ENCODE measurements around a stretch of chr12.

- RRBS: no CpG with 5 or more reads among the region's 4 CpGs
Measured at GRCh38 chr12:10311118-10311669, 3.5 kb downstream of the KLRD1 start.

GRCh38 chr12:10551559-10551778 is 45.8 kb downstream of the EIF2S3B start:
- RRBS: no CpG with 5 or more reads among the region's 15 CpGs

DNA sequence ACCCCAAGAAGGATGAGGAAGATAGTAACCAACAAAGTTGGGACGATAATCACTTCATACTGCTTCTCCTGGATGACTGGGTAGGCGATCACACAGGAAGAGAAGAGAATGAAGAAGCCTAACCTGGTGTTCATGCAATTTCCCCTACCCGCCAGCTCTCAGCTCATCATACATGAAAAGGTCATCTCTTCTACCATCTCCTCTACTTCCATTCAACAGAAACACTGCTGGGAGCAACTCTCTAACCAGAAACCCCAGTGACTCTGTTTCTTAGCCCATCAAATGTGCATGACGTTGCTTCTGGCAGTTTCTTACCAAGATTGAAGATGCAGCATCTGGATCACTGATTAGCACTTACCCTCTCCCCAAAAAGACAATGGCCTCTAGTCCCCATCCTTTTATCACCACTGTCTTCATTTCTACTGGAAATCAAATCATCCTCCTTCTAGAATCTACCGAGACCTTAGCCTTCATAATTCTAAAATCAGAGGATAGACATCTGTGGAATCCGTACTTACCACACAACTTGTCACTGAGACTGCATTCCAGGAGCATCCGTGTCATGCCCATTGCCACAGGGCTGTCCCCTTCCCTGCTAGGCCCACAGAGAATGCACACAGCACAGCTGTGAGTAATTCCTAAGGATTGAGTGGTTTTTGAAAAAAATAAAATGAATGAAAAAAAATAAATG is 20.8 kb upstream of the MAGOHB start:
- RRBS: no CpG with 5 or more reads among the region's 7 CpGs

- RRBS: no CpG with 5 or more reads among the region's 3 CpGs
Measured at GRCh38 chr12:10661342-10661802, 12.5 kb downstream of the STYK1 start.

DNA sequence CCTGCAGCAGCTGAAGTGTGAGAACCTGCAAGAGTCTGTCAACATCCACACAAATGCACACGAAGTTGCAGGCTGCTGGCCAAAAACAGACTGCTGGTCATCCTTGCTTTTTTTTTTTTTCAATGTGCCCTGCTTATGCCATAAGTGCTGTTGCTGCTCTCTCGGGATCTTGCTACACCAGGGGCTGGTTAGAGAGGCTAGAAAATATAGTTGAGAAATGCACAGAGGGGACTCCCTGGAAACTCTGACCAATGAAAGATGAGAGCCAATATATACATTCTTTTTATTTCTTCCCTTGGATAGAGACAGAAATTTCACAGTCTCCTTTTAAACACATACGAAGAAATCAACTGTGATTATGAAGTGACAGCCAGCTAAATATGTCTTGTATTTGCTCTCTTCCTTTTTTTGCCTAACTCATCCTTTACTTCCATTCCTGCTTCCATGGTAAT is 16.7 kb upstream of the TAS2R30 start:
- RRBS: no CpG with 5 or more reads among the region's 3 CpGs

DNA sequence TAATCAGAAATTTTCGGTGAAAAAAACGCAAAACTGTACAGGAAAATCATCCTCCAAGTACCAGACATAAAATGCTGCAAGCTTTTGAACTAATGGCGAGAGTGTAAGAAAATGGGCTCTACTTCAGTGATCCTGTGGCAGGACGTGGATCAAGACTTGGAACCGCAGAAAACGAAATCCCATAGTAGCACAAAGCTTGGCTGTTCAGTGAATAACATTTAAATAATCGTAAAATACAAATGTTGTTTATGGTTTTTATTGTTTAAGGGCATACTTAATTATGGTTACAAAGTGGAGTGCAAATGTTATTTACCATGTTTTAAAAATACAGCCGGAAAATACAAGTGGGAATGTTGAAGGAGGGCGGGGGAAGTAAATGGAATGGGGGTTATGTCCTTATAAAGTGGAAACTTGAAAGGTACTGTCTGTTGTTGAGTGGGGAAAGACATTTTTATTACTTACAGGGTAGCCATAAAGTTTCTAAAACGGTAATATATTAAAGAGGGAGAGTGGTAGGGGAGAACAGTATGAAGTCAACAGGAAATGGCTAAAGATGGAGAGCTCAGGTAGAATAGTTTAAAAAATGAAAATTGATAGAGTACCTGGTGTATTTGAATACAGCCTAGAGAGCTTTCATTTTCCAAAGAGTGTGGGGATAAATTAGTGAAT is 1.2 kb downstream of the SMIM10L1 start:
- RRBS: no CpG with 5 or more reads among the region's 10 CpGs

GRCh38 chr12:11546939-11547801 is 102.3 kb upstream of the ETV6 start:
- RRBS: no CpG with 5 or more reads among the region's 43 CpGs

DNA sequence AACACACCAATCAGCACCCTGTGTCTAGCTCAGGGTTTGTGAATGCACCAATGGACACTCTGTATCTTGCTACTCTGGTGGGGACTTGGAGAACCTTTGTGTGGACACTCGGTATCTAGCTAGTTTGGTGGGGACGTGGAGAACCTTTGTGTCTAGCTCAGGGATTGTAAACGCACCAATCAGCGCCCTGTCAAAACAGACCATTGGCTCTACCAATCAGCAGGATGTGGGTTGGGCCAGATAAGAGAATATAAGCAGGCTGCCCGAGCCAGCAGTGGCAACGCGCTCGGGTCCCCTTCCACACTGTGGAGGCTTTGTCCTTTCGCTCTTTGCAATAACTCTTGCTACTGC is 101.7 kb upstream of the ETV6 start:
- RRBS: no CpG with 5 or more reads among the region's 9 CpGs

- RRBS: 1% methylated on average over 34 of the region's 69 CpGs
Measured at GRCh38 chr12:11648536-11649488, 662 bp upstream of the ETV6 start.

DNA sequence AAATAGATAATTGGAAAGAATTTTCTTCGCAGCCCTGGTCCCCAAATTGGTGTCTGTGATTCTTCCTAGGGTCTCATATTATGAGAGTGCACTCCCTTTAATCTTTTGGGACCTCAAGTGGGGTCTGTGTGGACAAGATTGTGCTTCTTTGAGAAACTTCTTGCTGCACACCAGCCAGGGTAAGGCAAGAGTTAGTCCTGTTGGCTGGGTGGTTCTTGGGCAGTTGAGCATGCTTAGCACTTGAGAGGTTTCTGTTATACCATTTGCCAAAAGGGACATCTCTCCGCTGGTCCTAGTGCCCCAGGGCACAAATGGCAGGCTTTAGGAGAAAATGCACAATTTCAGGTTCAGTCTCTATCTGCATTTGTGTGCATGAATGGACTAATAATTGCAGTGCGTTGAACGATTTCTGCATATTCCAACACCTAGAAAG is 13.3 kb downstream of the ETV6 start:
- RRBS: no CpG with 5 or more reads among the region's 4 CpGs

GRCh38 chr12:11717146-11717952 is 67.9 kb downstream of the ETV6 start:
- RRBS: no CpG with 5 or more reads among the region's 12 CpGs

GRCh38 chr12:11718665-11719637 is 69.5 kb downstream of the ETV6 start:
- RRBS: no CpG with 5 or more reads among the region's 9 CpGs

- RRBS: no CpG with 5 or more reads among the region's 11 CpGs
Measured at GRCh38 chr12:11743604-11744270, 94.3 kb downstream of the ETV6 start.

DNA sequence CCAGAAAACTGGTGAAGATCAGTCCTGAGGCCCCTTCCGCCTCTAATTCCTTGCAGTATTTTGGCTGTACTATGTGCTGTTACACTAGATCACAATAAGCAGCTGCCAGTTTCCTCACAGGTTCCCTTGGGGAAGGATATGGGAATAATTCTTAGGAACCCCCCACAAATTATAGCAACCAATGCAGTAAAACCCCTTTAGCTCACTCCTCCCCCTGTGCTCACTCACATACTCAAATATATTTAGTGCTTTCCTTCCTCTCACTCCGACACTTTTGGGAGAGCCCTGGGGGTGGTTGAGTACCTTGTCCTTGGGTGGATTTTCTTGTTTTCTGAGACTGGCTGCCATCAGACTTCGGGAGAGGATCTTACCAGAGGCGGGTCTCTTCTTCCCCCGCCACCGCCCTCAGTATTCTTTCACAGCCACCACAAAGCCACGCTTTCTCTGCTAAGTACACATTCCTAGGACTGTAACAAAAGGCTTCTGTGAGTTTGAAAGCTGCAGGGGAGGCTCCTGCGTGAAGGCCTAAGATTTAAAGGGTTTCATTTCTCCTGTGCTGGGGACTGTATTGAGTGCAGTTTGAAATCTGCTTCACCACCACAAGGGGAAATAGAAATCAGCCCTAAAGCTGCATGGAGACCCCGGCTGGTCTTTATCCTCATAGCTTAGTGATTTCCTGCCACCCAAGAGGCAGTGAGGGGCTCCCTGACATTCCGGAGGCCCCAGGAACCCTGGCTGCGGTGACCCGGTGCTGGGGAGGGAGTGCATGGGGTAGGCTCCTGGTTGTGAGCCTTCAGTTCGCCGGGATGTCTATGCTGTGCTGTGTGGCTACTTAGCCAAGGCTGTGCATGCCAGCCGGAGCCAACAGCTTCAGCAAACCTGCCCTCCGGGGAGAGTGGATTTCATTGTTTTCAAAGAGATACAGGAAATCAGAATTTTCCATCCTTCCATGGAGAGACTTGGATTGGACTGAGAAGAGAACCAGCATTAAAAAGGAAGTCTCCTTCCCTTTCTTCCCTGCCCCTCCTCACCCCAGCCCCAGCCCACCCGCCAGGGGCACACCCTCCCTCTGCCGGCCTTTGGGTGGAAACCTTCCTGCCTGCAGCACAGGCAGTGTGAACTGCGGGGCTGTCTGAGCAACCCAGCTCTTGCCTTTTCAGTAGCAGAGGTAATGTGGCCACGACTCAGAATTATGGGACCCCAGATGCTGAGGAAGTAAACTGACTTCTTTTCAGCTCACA is 163.2 kb downstream of the ETV6 start:
- RRBS: 5% methylated on average over 6 of the region's 20 CpGs

DNA sequence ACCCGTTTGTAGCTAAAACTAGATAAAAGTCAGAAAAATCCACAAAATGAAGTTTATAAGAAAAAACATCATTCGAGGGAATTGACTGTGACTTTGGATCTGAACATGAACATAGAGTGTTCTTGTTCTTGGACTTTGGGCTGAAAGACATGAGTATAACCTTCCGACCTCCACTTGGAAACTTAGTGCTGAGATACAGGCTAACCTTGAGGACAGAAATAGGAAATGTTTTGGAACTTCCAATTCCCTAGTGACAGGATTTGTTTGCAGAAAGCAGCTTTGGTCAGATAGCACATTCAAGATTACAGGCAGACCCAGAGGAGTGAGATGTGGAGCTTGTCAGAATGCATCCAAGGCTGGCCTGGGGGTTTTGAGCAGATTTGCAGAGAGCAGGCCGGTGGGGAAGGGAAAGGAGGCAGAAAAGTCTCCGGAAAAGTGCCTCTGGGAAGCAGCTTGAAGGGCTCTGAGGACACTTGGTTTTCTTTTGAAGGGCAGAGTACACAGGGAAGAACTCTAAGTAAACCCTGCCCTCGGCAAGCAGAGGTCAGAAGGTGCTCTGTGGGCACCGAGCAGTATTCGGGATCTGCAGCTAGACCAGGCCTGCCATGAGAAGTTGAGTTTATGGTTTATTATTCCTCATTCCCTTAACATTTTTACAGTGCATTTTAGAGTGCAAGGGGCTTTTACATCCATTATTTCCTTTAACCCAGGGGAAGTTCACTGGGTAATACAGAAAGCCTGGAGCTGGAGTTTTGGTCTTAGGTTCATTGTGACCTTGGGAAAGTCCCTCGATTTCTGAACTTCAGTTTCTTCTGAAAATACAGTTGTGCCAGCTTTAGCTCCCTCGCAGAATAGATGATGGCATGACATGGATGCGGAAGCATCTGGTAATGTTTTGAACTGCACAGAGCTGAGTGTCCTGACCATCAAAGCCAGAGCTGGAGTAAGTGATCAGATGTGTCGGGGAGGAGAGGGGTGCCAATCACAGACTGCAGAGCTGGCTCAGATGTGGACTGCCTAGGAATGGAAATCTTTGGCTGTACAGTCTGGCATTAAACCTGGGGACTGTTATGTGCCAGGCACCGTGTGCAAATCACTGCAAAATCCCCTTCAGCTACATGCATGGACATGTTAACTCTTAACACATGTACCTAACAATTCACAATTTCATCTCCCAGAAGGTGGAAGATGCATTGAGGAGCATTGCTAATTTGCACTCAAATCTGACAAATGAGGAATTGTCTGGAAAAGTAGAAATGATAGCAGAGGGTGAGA is 180.6 kb downstream of the ETV6 start:
- RRBS: no CpG with 5 or more reads among the region's 13 CpGs

- RRBS: no CpG with 5 or more reads among the region's 7 CpGs
Measured at GRCh38 chr12:11855951-11856642, 206.6 kb downstream of the ETV6 start.

GRCh38 chr12:11944009-11944255 is 126.8 kb upstream of the BCL2L14 start:
- RRBS: no CpG with 5 or more reads among the region's 6 CpGs

DNA sequence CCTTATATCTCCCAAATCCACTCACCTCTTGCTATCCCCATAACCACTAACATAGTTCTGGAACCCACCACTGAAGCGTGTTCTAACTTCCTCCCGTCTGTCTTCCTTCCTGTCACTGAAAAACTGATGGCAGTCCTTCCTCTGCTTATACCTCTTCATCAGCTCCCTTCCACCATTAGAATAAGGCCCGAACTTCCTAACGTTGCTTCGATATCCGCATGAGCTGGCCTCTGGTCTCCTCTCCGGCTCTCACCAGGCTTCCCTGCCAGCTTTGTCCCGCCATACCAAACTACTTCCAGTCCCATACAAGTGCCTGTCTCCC is 63.0 kb upstream of the BCL2L14 start:
- RRBS: no CpG with 5 or more reads among the region's 8 CpGs

DNA sequence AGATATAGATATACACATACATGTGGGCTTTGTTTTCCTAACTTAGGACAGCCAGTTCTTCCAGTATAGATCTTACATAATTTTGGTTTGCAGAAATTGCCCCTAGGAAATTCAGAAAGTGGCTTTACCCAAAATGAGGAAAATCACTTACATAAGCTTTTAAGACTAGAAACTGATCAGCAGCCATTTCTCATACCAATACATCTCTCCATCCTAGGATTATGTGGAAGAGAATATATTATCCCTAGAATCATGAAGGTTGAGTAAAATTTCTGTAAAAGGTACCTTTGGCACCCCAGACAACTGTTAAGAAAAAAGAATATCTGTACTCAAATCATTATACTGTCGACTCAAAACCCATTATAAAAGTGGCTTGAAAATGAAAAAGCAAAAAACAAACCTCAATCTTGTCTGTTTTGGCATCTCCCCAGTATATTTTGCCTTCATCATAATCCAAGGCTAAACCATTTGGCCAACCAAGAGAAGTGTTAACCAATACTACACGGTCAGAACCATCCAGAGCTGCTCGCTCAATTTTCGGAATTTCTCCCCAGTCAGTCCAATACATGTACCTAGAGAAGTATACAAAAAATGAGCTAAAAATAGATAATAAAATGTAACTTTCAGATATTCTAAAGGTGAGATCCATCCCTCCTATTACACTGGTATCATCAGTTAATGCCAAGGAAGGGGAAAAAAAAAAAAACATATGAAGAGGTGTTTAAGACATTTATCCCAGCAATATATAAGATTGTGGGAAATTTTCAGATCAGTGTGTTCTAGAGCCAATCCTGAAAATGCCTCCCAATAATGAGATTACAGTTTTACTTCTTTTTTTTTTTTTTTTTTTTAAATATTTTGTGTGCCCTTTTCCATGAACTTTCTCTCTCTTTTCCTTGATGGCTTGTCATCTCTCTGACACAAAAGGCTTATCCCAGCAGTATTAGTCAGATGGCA is 87.2 kb downstream of the LRP6 start:
- RRBS: no CpG with 5 or more reads among the region's 4 CpGs

DNA sequence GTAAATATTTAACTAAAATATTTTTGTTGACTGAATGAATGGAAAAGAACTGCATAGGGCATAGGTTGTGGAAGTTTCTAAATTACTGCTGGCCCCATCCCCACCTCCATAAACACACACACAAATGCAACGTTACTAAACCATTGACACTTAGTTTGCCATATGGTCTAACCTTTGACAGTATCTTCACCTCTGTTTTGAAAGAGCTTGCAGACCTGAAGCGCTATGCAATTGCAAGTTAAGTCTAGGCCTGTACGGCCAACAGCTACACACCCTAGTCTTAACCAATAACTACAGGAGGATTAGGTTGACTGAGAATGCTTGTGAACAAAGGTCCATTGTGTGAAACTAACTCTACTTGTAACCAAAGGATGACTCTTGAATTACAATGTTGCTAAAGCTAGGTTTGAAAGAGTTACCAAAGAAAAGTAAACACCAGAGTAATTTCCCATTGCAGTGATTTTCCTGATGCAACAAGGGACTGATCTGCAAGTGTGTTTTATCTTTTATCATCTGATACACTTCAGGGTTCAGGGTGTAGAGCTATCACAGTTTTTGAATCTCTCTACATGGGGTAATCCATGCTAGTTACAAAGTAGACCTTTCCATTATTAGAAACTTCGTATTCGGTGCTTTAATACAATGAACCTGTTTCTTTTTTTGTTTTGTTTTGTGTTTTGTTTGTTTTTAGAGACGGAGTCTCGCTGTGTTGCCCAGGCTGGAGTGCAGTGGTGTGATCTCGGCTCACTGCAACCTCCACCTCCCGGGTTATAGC is 1.1 kb upstream of the MANSC1 start:
- RRBS: no CpG with 5 or more reads among the region's 9 CpGs